Mesenchymal stem cell of Wharton's jelly (primary cell): ENCODE measurements around a stretch of chr12.

GRCh38 chr12:46557492-46558376 lies 185.2 kb upstream of the SLC38A2 start:
- CAGE, long polyA plus RNA = no peak

DNA sequence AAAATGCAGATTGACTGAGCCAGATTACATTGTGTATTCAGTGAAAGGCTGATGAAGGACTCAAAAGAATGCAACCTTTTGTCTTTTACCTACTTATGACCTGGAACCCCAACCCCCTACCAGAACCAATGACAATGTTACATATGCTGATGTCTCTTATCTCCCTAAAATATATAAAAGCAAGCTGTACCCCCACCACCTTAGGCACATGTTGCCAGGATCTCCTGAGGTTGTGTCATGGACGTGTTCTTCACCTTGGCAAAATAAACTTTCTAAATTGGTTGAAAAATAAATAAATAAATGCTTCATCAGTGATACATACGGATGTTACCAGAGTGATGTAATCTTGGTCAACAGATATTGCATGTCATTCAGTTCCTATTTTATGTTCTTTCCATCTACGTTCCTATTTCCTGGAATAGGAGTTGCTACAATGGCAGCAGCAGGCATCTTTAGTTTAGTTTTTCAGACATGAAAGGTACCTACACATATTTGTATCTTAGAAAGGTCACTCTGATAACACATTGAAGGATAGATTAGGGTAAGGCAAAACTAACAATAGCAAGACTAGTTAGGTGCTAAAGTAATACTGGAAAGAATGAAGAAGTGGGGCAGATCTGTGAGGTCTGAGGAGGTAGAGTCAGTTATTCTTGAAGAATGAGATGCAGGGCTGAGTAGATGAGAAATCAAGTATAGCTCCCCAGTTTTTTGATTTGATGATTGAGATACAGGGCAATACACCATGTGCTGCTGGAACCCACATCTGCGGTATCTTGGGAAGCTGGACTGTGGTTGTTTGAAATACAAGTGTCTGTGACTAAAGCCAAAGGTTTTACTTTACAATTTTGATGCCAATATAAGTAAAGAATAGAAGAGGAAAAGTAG lies 189.7 kb upstream of the SLC38A2 start:
- CAGE, long polyA plus RNA = no peak

- CAGE, long polyA plus RNA = no peak
These were observed 208.8 kb downstream of the SLC38A4 start for GRCh38 chr12:46617007-46617354.

- CAGE, long polyA plus RNA = no peak
These were observed 138.6 kb downstream of the SLC38A4 start for GRCh38 chr12:46687003-46687774.

- CAGE, long polyA plus RNA = no peak
These were observed 87.4 kb downstream of the SLC38A4 start for GRCh38 chr12:46738171-46738998.

- CAGE, long polyA plus RNA = no peak
These were observed 42.1 kb downstream of the SLC38A4 start for GRCh38 chr12:46783557-46784329.

GRCh38 chr12:46787833-46788093 lies 38.0 kb downstream of the SLC38A4 start:
- CAGE, long polyA plus RNA = no peak

- CAGE, long polyA plus RNA = no peak
These were observed 95.9 kb upstream of the SLC38A4 start for GRCh38 chr12:46921751-46922139.

- CAGE, long polyA plus RNA = no peak
These were observed 115.3 kb upstream of the PCED1B start for GRCh38 chr12:46964175-46964451.

DNA sequence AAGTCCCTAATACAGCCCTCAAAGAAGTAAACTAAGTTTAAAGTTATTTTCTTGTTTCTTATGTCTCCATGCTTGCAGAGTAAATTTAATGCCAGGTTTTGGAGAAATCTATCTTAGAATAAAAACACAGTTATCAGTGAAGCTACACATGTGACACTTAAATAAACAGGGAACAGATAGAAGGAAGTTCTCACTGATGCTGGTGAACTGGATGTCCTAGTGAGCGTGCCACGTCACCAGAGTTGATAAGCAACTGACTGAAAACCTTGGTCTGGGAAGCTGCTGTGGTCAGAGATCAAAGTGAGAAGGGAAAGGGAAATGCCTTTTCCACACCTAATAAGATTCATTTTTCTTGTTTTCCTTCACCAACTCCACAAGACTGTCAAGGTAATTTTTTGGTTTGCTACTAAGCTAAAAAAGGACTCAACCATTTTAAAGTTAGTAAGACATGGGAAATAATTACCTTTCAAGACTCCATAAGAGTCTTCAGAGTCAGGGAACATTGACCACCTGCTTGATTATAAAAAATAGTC lies 74.7 kb upstream of the PCED1B start:
- CAGE, long polyA plus RNA = no peak

GRCh38 chr12:47189723-47190248 lies 110.0 kb upstream of the AMIGO2 start:
- CAGE, long polyA plus RNA = no peak

DNA sequence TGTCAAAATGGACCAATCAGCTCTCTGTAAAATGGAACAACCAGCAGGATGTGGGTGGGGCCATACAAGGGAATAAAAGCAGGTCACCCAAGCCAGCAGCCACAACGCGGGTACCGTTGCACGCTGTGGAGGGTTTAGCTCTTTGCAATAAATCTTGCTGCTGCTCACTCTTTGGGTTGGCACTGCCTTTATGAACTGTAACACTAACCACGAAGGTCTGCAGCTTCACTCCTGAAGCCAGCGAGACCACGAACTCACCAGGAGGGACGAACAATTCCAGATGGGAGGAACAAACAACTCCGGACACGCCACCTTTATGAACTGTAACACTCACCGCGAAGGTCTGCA lies 227.1 kb upstream of the AMIGO2 start:
- CAGE, long polyA plus RNA = no peak

GRCh38 chr12:47355891-47356750 lies 276.4 kb upstream of the AMIGO2 start:
- CAGE, long polyA plus RNA = no peak

DNA sequence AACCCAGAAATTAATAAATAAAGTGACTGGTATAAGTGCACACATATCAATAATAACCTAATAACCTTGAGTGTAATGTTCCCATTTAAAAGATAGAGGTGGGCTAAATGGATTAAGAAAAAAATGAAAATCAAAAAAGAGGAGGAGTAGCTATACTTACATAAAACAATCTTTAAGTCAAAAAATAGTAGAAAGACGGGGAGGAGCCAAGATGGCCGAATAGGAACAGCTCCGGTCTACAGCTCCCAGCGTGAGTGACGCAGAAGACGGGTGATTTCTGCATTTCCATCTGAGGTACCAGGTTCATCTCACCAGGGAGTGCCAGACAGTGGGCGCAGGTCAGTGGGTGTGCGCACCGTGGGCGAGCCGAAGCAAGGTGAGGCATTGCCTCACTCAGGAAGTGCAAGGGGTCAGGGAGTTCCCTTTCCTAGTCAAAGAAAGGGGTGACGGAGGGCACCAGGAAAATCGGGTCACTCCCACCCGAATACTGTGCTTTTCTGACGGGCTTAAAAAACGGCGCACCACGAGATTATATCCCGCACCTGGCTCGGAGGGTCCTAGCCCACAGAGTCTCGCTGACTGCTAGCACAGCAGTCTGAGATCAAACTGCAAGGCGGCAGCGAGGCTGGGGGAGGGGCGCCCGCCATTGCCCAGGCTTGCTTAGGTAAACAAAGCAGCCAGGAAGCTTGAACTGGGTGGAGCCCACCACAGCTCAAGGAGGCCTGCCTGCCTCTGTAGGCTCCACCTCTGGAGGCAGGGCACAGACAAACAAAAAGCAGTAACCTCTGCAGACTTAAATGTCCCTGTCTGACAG lies 278.9 kb downstream of the RPAP3 start:
- CAGE, long polyA plus RNA = no peak

DNA sequence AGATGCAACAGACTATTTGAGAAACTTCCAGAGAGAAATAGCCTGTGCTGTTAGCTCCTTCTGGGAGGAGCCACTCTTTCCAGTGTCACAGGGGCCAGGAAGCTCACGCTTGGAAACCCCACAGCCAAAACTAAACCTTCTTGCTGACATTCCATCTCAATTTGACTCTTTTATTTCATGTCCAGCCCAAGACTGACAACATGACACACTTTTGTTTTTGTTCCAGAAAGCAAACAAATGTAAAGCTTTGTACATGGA lies 114.4 kb downstream of the RPAP3 start:
- CAGE, long polyA plus RNA = no peak

DNA sequence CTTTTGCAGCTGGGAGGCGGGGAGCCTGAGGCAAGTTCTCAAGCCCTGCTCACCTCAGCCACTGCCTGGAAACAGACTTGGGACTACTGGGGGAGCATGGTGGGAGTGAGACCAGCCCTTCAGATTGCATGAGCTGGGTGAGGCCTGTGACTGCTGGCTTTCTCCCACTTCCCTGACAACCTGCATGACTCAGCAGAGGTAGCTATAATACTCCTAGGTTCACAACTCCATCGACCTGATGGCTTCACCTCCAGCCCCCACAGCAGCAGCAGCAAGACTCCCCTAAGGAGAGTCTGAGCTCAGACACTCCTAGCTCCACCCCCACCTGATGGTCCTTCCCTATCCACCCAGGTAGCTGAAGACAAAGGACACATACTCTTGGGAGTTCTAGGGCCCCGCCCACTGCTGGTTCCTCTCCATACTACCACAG lies 68.9 kb downstream of the RPAP3 start:
- CAGE, long polyA plus RNA = no peak

DNA sequence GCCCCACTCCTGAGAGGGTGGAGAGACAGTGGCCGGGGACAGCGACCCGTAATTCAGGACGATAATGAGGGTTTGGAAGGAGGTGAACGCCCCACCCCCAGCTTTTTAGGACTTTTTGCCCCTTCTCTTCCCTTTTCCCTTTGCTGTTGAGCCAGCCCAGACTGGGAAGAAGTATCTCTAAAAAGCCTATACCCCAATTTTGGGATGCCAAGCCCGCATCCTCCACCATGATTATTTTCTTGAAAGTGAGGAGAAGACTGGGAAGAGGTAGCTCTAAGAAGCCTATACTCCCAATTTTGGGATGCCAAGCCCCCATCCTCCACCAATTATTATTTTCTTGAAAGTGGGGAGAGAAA lies 1.0 kb upstream of the RAPGEF3 start:
- CAGE, long polyA plus RNA = no peak

- CAGE, long polyA plus RNA = no peak
These were observed 2.1 kb upstream of the SLC48A1 start for GRCh38 chr12:47770778-47771404.

DNA sequence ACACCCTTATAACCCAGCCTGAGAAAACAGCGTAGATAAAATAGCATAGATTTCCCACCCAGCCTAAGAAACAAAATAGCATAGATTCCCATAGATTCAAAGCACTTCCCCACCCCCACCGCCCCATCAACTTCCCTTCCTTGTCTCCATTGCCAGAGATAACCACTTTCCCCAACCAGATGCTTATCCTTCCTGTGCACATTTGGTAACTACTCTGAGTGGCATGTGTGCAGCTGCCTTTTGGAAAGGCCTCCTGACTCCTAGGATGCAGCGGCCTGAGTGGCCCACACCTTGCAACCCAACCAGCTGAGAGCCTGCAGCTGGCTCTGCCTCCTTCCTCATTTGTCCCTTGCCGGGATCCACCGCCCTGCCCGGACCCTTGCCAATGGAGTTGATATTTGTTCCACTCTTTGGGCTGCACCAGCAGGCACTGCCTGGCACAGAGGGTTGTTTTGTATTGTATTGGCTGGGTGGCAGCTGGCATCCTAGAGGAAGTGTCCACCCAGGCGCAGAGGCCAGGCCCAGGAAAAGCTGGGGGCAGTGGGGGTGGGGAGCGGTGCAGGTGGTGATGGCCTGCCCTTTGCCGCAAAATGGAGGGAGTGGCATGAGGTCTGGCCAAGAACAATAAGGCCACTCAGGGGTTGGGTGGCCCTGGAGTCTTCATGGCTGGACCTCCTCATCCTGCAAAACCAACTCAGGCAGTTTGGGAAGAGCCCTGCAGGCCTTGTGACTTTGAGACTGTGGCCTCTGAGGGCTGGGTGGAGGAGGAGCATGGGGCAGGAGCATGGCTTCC lies 4.9 kb downstream of the SLC48A1 start:
- CAGE, long polyA plus RNA = no peak

GRCh38 chr12:47789672-47790235 lies 16.7 kb downstream of the SLC48A1 start:
- CAGE, long polyA plus RNA = no peak